Heart left ventricle (tissue), 7 donors: ENCODE data around the gene SPRED2.

- PRO-cap, 6 experiments: no peak in any of the 6 experiments
- RAMPAGE, long total RNA, 2 experiments: no peak in any of the 2 experiments
- RRBS: no CpG with 5 or more reads among the region's 1 CpG
Observed at GRCh38 chr2:65116628-65117393, 13.1 kb downstream of the RAB1A start.

- PRO-cap, 6 experiments: peak in 4 of 6 experiments; most common plus-strand start chr2:65204980 (in 2)
- RAMPAGE, long total RNA, 2 experiments: start-site peak on the plus strand in 2 of 2 experiments, at chr2:65204973-65204980 at its widest, 91 to 93 reads per replicate
- RRBS: no CpG with 5 or more reads among the region's 13 CpGs
Observed at GRCh38 chr2:65204877-65205100, 22.8 kb upstream of the ACTR2 start.

- PRO-cap, 6 experiments: no peak in any of the 6 experiments
- RAMPAGE, long total RNA, 2 experiments: no peak in any of the 2 experiments
- RRBS: no CpG with 5 or more reads among the region's 5 CpGs
Observed at GRCh38 chr2:65268933-65269507, 41.4 kb downstream of the ACTR2 start.

GRCh38 chr2:65270358-65271007, 42.9 kb downstream of the ACTR2 start:
- PRO-cap, 6 experiments: no peak in any of the 6 experiments
- RAMPAGE, long total RNA, 2 experiments: no peak in any of the 2 experiments
- RRBS: no CpG with 5 or more reads among the region's 6 CpGs

GRCh38 chr2:65329475-65330288, 102.1 kb downstream of the ACTR2 start:
- PRO-cap, 6 experiments: no peak in any of the 6 experiments
- RAMPAGE, long total RNA, 2 experiments: no peak in any of the 2 experiments
- RRBS: no CpG with 5 or more reads among the region's 10 CpGs

DNA sequence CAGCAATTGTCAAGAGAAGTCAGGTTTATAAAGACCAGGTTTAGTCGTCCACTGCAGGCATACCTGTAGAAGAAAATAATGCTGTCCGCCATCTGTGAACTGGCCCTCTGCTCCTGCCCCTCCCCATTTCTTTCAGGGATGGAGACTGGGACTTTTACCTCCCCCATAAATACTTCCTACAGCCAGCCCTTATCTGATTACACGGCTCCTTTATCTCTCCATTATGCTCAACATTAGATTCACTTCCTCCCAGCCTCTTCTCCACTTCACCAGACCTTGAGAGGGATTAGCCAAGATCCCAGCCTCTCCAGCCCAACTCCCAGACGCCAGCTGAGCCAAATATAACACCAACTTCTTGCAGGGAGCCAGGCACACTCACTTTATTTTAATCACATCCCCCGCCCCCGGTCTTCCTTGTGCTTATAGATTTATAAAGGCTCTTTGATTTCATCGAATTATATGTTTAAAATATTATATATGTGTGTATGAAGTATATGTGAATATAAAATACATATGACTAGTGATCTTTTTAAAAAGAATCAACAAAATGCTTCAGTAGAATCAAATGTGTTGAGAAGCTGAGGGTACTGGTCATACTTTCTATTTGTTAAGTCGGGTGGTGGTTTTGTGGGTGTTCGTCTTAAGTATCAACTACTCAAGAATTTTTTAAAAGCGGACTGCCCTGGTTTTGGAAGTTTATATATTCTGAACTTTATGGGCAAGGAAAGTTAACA, 81.0 kb downstream of the SPRED2 start:
- PRO-cap, 6 experiments: no peak in any of the 6 experiments
- RAMPAGE, long total RNA, 2 experiments: no peak in any of the 2 experiments
- RRBS: no CpG with 5 or more reads among the region's 10 CpGs

GRCh38 chr2:65361714-65362273, 70.6 kb downstream of the SPRED2 start:
- PRO-cap, 6 experiments: no peak in any of the 6 experiments
- RAMPAGE, long total RNA, 2 experiments: no peak in any of the 2 experiments
- RRBS: no CpG with 5 or more reads among the region's 3 CpGs

DNA sequence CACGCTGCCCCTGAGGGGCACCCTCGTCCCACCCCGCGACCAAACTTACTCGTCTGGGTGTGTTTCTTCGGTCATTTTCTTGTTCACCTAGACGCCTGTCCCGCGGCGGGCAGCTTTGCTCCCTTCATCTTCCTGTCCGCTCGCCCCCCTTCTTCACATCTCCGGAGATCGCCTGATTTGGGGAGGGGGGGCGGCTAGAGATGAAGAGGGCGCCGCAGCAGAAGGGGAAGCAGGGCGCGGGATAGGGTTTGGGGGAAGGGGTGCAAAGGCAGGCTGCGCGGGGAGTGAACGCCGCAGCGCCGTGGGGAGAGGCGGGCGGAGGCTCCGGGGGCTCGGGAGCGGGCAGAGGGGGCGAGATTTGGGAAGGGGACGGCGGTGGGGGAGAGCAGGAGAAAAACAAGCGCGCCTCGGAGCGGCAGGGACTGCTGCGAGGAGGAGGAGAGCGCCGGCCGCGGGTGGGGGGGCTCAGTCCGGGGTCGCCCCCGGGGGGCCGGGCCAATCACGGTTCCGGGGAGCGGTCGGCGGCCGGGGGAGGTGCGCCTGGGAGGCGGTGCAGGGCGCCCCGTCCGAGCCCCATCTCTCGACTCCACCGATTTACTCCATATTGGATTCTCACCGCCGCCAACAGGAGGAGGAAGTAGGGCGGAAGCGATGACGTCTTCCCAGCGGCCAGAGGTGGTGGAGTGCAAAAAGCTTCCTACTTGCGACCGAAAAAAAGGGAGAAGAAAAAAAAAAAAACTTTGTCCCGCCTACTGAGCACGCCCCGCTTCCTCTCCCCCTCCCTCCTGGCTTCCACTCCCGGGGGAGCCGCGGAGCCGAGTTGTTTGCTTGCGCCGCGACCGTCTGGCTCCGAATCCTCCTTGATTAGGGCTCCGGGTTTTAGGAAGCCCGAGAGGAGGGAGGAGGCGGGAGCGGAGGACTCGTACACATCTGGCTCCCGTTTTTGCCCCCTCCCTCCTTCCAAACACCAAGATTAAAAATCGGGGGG, at the start of gene SPRED2:
Gene SPRED2 (minus strand): TSS at position 687 of the 988 bp plus-strand sequence.
- PRO-cap, 6 experiments: peak in 6 of 6 experiments; most common plus-strand start position 795 of the sequence (in 6); most common minus-strand start position 606 of the sequence (in 4)
- RAMPAGE, long total RNA, 2 experiments: start-site peak on the minus strand in 2 of 2 experiments, centred at positions 139 to 745 of the sequence, 8 to 13 reads per replicate
- RRBS: 2% methylated on average over 12 of the region's 86 CpGs

DNA sequence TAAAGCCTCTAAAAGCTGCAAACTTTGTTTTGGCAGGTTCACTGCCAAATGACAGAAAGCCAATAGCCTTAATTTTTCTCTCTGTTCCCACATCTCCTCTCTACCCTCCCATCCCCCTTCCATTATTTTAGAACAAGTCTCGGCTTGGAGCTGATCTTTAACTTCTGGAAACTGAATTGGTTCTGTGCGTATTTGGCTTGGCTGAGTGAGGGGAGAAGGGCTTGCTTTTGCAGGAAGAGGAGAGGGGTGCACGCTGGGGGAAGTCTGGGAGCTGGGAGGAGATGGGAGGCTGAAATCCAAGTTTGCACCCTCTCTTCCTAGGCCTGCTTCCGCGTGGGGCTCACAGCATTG, 176.0 kb upstream of the SPRED2 start:
- PRO-cap, 6 experiments: no peak in any of the 6 experiments
- RAMPAGE, long total RNA, 2 experiments: no peak in any of the 2 experiments
- RRBS: no CpG with 5 or more reads among the region's 5 CpGs

DNA sequence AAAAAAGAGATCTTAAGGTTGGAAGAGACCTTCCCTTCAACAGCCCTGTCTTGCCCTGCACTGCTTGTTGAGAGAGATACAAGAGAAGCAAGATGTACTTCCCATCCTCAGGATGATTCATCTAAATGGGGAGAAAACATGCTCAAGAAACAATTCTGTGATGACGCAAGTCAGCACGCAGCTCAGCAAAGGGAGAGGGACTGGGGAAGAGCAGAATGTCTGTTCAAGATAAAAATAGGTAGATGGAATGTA, 198.2 kb upstream of the SPRED2 start:
- PRO-cap, 6 experiments: no peak in any of the 6 experiments
- RAMPAGE, long total RNA, 2 experiments: no peak in any of the 2 experiments
- RRBS: no CpG with 5 or more reads among the region's 2 CpGs

GRCh38 chr2:65639381-65639860, 207.0 kb upstream of the SPRED2 start:
- PRO-cap, 6 experiments: no peak in any of the 6 experiments
- RAMPAGE, long total RNA, 2 experiments: no peak in any of the 2 experiments
- RRBS: no CpG with 5 or more reads among the region's 4 CpGs

DNA sequence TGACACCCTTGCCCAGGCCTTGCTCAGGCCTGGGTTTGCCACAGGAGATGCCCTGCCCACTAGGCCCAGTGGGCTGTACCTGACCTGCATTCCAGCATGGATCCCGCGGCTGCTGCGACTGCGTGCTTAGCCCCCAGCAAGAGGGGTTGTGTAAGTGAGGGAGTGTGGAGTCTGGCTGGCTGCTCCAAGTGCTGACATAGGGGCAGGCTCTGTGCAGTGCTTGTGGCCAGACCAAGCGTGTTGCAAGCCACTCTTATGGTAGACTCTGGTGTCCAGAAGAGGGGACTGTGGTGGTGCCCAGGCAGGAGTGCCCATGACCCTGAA, 491.8 kb upstream of the MEIS1 start:
- PRO-cap, 6 experiments: no peak in any of the 6 experiments
- RAMPAGE, long total RNA, 2 experiments: no peak in any of the 2 experiments
- RRBS: no CpG with 5 or more reads among the region's 5 CpGs

- PRO-cap, 6 experiments: peak in 1 of 6 experiments; most common minus-strand start chr2:66456515 (in 1)
- RAMPAGE, long total RNA, 2 experiments: no peak in any of the 2 experiments
- RRBS: no CpG with 5 or more reads among the region's 6 CpGs
Observed at GRCh38 chr2:66456081-66456860, 21.3 kb downstream of the MEIS1 start.

DNA sequence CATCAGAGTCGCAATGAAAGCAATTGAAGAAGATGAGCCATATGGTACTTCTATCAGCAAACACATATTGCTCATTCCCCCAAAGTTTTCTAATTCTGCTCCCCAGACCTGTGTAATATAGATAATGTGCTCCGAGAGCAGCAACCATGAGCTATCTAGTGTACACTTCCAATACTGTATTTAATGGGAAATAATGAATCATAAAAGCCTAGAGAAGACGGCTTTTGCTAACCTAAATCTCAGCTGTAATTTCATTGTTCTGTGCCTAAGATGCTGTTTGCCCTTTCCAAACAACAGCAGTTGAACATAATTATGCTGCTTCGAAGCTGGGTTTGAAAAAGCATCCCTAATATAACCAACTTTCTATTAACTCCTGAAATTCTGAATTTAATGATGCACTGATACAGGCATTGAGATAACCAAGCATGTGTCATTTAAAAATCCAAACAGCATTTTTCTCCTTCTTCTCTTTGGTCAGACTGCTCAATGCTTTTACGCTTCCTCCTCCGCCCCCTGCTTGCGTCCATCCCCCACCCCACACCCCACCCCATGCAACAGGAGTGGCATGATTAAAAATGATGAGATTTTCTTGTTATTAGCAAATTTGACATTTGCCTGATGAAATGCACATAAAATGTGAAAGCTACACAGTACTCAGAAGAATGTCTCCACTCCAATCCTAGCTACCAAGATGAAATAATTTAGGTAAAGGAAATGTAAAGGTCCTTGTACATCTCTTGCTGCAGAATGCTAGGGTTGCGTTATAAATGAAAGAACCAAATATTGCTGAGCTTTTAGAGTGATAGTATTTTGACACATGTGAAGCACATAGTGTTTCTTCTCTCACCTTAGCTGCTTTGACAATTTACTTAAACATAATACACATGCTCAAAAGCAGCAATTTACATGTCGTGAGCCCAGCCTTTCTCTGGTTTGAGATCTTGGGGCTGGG, 263.6 kb downstream of the MEIS1 start:
- PRO-cap, 6 experiments: no peak in any of the 6 experiments
- RAMPAGE, long total RNA, 2 experiments: no peak in any of the 2 experiments
- RRBS: no CpG with 5 or more reads among the region's 9 CpGs

DNA sequence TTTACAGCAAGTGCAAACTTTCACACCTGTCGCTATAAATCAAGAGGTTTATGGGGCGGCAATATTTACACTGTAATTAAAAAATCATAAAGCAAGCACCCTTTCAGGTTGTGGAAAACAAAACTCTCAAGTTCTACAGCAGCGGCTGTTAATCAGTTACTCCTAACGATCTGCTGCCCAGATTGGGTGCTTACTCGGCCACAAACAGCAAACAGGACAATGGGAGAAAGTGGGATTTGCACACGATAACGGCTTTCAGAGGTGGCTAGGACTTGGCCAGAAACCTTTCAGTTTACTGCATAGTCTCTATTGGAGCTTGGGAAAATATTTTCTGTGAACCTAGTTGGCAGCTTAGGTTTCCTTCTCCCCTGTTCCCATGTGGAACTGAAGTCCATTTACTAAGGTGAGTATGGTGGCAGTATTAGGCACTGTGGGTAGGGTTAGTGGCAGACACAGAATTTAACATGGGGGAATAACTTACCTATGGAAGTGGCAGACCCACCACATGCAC, 359.3 kb upstream of the ETAA1 start:
- PRO-cap, 6 experiments: no peak in any of the 6 experiments
- RAMPAGE, long total RNA, 2 experiments: no peak in any of the 2 experiments
- RRBS: no CpG with 5 or more reads among the region's 7 CpGs

DNA sequence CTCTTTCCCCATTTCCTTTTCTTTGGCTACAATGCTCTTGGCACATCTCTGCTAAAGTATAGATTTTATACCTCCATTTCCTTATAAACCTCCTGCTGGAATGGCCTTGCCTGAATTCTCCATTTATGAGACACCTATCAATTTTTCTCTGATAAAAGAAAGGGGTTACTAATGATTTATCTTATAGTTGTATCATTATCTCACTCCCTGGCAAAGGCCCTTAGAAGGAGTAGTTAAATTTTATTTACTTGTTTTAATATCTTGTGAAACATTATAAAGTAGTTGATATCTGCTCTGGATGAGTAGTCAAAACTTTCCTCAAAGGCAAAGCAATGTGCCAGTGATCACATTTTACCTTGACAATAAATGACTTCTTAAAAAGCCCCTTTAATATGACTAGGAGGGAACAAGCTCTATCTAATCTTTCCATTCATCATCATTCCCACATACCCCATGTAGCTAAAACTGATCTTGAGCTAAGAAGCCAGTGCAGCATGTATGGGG, 35.2 kb downstream of the PNO1 start:
- PRO-cap, 6 experiments: no peak in any of the 6 experiments
- RAMPAGE, long total RNA, 2 experiments: no peak in any of the 2 experiments

DNA sequence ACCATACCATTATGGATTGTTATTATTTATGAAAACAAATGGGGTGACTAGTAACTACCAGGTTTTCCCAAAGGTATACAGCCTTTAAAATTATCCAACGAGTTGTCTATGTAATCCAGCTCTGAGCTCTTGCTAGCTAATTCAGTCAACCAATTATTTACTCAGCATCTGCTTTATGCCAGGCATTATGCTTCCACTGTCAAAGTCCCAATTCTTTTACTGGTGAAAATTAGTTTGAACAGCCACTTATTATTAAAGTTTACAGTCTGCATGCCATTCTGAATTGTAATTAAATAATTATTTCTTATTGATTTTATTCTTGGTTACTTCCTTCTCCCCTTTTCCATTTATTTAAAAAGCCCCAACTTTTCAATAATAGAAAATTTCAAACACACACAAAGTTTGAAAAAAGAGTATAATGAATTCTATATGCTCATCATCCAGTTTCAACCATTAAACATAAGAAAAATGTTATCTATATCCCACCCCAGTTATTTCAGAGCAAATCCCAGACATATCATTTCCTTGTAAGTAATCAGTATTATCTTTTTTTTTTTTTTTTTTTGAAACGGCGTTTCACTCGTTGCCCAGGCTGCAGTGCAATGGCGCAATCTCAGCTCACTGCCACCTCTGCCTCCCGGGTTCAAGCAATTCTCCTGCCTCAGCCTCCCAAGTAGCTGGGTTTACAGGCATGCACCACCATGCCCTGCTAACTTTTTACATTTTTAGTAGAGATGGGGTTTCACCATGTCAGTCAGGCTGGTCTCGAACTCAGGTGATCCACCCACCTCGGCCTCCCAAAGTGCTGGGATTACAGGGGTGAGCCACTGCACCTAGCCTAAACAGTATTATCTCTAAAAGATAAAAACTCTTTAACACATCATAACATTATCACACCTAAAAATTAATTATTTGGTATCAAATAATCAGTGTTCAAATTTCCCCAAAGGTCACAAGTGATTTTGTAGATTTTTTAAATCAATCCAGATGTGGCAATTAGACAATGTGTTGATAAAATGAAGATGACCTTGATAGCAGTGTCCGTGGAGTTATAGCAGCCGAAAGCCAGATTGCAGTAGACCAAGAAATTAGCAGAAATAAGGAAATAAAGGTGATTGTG, 47.3 kb downstream of the PPP3R1 start:
- PRO-cap, 6 experiments: no peak in any of the 6 experiments
- RAMPAGE, long total RNA, 2 experiments: no peak in any of the 2 experiments
- RRBS: no CpG with 5 or more reads among the region's 10 CpGs

DNA sequence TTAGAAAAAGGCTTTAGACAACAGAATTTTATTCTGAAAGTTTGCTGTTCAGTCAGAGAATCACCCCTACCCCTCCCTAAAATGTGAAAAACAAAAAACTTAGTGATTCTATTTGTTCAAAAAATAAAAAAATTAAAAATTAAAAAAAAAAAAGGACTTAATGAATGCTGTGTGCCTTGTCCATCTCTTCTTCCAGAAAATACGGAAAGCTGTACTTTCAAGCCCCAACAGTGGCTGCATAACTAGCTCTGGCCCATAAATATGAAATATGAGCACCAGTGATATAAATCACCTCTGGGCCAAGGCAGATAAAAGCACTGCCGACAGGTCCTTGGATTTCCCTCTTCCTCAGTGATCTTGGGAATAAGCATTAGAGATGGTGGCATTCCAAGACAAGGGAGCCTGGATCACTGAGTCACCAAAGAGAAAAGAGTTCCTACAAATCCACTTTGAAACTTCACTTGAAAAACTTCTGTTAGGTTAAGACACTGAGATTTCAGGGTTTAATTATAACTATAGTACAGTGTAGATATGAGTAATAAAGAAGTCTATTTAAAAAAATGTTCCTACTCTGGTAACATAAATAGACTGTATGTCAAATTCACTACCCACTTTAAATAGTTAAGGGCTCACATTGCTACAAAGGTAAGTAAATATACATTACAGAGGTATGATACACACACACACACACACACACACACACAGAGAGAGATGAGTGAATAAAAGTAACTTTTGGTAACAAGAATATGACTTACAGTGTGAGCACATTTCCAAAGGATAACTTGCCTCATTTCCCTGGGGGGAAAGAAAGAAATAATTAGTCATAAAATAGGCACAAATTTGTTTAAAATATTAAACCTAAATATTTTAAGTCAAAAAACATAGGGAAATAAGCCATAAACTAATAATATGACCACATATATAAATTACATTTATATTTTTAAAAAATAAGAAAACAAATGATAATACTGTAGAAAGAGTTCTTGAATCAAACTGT, 35.7 kb downstream of the PPP3R1 start:
- PRO-cap, 6 experiments: no peak in any of the 6 experiments
- RAMPAGE, long total RNA, 2 experiments: no peak in any of the 2 experiments
- RRBS: no CpG with 5 or more reads among the region's 2 CpGs

GRCh38 chr2:68287395-68287885, 32.3 kb downstream of the CNRIP1 start:
- PRO-cap, 6 experiments: peak in 1 of 6 experiments; most common minus-strand start chr2:68287669 (in 1)
- RAMPAGE, long total RNA, 2 experiments: no peak in any of the 2 experiments
- RRBS: no CpG with 5 or more reads among the region's 4 CpGs

DNA sequence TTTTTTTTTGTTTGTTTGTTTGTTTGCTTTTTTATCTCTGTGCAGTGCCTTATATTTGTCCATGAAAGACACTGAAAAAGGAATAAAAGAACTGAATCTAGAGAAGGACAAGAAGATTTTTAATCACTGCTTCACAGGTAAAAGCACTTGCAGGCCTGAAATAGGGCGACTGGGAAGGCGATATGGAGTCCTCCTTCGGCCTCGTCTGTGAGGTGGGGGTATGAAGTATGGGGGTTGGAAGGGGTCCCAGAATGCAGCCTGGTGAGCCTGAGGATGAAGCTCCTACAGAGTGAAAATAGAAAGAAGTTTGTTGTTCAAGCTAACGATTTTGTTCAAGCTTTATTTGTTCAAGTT, 17.4 kb downstream of the PLEK start:
- PRO-cap, 6 experiments: no peak in any of the 6 experiments
- RAMPAGE, long total RNA, 2 experiments: no peak in any of the 2 experiments
- RRBS: no CpG with 5 or more reads among the region's 5 CpGs